Placental pericyte (primary cell): ENCODE measurements around a stretch of chr16.

DNA sequence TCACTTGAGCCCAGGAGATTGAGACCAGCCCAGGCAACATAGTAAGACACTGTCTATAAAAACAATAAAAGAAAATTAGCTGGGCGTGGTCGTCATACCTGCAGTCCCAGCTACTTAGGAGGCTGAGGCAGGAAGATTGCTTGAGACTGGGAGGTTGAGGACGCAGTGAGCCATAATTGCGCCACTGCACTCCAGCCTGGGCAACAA lies 32.7 kb downstream of the EMP2 start:
- CAGE, long polyA plus RNA, result no peak

- CAGE, long polyA plus RNA, result no peak
Observed at GRCh38 chr16:10564636-10565102, 15.7 kb downstream of the EMP2 start.

- CAGE, long polyA plus RNA, result no peak
Observed at GRCh38 chr16:10565103-10565553, 15.3 kb downstream of the EMP2 start.

DNA sequence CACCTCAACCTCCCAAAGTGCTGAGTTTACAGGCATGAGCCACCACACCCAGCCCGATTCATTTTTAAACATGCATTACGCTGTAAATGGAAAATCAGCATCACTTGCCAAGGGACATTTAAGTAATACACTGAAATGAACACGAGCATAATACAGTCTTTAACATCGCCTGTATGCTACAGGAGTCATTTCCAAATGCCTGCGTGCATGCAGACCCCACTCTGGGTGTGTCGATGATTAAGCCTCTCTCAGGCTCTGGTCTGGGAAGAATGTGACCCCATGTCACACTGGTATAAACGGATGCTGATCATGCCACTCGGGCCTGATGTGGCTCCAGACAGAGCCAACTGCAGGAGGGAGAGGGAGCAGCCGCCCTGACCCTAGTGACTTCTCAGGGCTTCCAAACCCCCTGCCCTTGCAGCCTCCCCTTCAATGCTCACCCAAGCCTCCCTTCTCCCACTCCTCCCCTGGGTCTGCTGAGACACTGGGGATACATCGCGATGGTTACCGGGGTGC lies 10.8 kb downstream of the EMP2 start:
- CAGE, long polyA plus RNA, result no peak

- CAGE, long polyA plus RNA, result no peak
Observed at GRCh38 chr16:10866135-10866766, 10.8 kb upstream of the CIITA start.

DNA sequence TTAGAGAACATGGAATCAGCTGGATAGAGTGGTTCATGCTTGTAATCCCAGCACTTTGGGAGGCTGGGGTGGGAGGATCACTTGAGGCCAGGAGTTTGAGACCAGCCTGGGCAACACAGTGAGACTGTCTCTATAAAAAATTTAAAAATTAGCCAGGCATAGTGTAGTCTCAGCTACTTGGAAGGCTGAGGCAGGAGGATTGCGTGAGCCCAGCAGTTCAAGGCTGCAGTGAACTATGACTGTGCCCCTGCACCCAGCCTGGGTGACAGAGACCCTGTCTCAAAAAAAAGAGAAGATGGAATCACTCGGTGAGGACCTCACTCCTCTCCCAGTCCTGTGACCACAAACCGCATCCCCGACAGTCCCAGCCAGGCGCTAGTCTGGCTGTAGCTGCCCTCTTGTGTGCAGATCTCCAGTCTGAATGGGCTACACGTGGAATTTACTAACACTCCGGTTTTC lies 11.2 kb downstream of the DEXI start:
- CAGE, long polyA plus RNA, result no peak

- CAGE, long polyA plus RNA, result no peak
Observed at GRCh38 chr16:10937483-10937825, 4.8 kb downstream of the DEXI start.

DNA sequence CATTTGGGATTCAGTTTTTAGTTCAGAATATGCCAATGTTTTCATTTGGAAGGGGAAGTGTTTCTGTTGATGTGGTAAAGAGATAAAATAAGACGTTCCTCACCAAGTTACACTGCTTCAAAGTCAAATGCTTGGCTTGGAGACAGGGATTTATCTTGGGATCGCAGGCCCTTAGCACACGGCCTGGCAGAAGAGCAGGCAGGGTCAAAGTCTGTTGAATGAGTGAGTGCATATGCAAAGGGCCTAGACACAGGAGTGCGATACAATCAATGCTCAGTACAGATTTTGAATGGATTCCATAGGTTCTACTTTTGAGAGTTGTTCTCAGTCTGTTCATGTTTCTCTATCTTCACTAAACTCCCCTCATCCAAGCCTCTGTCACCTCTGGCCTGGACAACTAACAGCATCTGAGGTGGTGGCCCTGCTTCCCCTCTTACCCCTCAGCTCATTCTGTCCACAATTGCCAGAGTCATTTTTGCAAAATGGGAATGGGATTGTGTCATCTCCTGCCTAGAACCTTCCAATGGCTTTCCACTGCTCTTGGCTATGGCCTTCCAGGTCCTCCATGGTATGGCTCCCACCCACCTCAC lies 3.3 kb downstream of the DEXI start:
- CAGE, long polyA plus RNA, result no peak

DNA sequence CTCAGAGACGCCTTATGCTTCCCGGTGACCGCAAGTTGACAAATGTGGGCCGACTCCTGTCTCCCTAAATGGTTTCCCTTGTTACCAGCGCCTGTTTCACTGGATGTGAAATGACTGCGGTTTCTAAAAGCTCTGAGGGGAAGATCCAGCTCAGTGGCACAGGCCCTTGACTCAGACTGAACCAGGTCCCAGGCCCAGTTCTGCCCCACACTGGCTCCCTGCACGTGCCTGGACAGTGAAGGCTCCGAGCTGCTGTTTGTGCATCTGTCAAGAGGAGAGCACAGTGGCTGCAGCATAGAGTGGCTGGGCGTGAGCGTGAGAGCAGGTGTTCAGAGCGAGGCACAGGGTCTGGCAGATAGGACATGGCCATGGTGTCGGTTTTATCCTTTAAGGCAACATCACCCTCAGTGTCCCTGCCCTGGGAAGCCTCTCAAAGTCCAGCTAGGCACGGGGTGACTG lies 19.9 kb downstream of the CLEC16A start:
- CAGE, long polyA plus RNA, result no peak

GRCh38 chr16:11067689-11068362 lies 123.5 kb downstream of the CLEC16A start:
- CAGE, long polyA plus RNA, result no peak

DNA sequence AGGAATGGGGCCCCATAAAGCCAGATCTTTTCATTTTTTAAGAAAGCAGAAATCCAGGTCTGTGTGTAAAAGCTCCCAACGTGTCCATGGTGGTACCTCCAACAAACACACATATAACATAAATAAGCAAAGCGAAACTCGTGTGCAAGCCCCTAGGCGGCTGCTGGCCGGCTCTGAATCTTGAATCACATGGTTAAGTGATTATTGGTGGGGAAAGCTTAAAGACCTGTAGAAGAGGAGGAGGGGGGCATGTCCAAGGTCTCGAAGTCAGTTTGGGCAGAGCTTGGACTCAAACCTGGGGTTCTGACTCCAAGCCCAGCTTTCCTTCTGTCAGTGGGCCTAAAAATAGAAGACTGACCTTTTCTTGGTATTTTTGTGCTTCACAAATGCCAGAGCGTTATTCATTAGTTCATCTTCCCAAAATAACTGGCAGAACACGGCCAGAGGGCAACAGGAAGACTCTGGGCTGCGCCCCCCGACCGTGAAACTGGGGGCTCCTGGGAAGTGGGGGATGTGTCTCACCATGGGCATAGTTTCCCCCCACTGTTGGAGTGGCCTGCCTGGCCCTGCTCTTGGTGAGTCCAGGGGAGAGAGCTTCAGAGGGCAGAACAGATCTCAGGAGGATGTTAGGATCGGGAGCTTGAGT lies 94.1 kb downstream of the SOCS1 start:
- CAGE, long polyA plus RNA, result no peak

DNA sequence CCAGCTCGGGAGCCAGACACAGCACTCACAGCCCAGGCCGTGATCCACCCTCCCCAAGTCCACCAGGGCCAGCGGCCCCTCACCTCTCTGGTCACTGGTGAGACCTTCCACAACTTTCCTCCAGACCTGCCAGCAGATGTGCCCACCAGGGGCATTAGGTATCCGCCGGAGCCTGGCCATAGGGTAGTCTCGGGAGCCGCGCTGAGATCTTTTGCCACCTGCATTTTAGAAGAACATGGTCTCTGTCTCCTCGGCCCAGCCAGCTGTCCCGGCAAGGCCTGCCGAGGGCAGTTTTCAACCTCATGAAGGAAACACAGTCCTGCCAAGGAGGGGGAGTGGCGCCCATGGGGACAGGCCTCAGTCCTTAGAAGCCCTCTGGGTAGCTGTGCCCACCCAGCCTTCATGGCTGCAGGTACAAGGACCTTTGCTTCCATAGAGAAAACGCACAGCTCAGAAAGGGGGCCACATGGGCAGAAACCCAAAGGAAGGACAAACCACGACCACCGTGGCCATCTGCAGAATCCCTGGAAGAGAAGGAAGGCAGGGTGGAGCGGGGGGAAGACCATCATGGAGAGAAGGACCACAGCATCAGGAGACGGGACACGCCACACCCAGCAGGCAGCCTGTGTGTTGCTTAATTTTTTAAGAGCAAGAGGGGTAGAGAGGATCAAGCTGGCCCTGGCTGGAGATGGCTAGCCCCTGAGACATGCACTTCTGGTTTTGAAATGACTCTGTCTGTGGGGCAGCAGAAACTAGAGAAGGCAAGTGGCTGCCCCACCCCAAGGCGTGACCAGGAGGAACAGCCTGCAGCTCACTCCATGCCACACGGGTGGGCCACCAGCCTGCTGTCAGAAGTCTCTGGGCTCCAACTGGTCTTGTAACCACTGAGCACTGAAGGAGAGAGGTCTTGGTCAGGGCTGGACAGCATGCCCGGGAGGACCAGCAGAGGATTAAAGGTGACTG lies 75.8 kb downstream of the SOCS1 start:
- CAGE, long polyA plus RNA, result no peak

DNA sequence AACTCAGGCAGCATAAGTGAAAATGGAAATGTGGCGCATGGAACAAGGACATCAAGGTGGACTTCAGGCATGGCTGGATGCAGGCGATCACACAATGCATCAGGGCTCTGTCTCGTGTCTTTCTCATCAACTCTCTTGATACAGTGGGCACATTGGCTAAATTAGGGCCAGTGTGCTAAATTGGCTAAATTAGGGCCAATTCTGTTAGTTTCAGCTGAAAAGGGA lies 17.7 kb downstream of the SOCS1 start:
- CAGE, long polyA plus RNA, result no peak

DNA sequence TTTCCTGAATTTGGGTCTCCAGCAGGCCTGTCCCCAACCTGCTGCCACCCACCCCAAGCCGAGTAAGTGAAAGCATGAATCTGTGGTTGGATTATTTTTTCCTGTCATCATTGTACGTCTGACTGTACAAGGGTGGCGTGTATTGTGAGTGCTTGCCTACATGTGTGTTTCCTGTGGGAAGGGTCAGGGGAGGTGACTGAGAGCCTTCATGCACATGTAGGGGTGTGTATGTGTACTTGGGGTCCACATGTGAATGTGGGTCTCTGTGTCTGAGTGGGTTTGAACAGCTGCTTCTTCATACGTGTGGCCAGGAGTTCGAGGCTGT lies 5.3 kb downstream of the TNP2 start:
- CAGE, long polyA plus RNA, result no peak

DNA sequence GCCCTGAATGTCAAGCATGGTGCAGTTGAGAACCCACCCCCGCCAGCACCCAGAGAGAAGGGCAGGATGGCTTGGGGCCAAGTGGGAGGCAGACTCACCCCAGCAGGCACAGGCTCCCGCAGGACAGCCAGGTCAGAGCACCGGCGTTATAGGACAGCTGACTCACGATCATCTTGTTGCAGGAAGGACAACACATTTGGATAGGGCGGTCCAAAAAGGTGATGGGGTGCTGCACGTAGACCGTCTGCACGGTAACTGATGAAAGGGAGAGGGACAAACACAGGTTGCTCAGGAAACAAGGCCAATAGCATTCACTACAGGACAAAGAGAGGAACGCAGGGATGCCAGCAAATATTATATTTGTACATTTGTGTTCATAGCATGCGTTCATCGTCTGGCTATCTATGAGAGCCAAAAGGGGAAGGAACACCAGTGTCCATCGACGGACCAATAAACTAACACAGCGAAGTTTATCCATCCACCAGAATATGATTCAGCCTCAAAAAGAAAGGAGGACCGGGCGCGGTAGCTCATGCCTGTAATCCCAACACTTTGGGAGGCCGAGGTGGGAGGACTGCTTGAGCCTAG lies 26.5 kb upstream of the ENSG00000188897 start:
- CAGE, long polyA plus RNA, result no peak

DNA sequence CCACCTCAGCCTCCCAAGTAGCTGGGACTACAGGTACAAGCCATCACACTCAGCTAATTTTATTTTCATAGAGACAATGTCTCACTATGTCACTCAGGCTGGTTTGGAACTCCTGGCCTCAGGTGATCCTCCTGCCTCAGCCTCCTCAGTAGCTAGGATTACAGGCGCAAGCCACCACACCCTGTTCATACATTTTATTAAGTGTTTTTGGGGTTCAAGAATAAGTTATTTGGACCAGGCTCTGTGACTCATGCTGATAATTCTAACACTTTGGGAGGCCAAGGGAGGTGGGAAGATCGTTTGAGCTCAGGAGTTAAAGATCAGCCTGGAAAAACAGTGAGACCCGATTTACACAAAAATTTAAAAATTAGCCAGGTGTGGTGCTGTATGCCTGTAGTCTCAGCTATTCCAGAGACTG lies 28.1 kb upstream of the ENSG00000188897 start:
- CAGE, long polyA plus RNA, result no peak

DNA sequence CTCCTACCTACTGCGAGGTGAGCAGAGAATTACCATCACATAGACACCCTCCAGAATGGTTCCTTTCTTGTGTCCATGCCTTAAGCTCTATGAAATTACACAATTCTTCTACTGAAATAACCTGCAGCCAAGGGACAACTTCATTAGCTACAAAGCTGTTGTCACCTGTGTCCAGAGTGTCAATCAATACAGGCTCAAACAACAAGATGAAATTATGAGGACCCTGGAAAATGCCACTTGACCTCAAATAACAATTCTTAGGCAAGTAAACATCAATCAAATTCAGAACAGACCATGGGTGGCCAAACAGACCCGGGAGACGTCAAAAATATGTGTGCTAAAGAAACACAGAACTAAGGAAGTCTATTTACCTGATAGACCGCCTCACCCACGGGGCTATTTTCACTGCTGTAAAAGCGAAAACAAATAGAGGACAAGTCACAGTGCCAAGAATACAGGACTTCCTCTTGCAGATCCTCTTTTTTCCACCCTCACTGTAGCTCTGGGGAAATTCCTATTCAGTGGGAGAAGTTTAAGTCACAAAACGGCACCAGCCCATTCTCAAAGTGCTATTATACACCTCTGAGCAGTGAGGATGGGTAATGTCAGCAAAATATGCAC lies 2.8 kb downstream of the LITAF start:
- CAGE, long polyA plus RNA, result no peak

DNA sequence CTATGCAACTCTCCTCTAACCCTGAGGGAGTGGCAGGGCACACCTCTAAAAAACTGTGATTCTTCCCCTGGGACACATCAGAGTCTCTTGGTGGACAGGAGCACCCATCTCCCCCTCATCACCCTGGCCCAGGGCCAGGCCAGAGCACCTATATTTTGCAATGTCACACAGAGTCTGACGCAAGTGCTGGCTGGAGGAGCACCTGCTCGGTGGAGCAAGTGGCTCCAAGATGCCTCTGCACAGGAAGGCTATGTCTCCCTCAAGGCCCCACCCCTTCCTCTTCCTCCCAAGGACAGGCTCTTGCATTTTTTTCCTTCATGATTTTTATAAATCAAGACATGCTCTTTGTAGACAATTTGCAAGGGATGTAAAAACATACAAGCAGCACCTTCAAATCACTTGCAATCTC lies 13.3 kb downstream of the SNN start:
- CAGE, long polyA plus RNA, result no peak

DNA sequence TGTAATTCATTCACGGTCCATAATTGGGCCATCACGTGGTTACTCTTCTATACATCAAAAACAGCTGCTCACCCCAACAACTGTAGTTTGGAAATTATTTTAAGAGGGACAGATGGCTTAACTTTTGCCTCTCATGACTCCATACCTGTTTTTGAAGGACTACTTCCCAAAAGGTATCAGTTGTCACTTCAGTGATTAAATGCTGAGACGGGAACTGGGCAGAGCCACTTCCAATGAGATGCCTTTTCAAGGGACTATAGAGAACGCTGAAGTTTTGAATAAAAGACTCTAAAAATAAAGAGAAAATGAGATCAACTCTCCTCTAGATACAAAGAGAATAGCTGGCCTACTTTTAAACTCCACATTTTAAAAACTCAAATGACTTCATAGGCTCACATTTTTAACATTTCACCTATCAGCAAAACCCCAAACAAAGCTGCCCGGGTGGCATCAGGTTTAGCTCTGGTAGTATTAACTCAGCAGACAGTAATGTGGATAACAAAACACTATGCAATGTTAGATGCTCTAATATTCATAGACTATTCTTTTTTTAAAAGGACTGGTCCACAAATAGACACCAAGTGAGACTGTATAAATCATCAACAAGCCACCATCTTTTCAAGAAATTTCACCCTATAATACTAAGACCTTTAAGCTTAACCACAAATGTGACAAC lies 20.0 kb downstream of the SNN start:
- CAGE, long polyA plus RNA, result no peak

DNA sequence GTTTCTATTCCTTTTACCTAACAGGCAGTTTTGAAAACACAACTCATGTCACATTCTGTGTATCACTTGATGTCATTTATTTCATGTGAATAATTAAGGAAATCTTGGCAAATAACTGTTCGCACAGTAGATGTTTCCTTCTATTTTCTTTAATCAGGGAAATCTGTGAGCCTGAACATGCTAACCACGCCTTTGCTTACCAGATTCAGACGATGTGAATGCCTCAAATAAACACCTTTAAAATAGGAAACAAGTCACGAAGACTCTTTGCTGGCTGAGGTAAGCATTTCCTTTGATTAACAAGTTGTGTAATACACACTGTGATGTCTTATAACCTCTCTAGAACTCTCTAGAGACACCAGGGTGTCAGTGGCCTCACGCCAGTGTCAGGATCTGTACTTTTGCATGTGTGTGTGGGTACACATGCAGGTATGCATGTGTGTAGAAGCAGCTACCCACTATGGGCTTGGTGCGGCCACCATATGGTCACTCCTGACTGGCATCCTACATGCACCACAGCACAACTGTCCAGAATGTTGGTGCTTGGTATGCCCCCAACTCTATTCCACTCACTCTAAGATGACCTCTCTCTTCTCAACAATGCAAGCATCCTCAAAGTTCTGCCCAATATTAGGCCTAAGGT lies 26.7 kb downstream of the SNN start:
- CAGE, long polyA plus RNA, result no peak